ENCODE measurements around the genes MMP7 and MMP20.

GRCh38 chr11:96149787-96150397 is 193.1 kb downstream of the MAML2 start:
- PRO-cap, 4 experiments: no peak in any of the 4 experiments
- RAMPAGE, long total RNA, 2 experiments: no peak in any of the 2 experiments
- RRBS: no CpG with 5 or more reads among the region's 5 CpGs

DNA sequence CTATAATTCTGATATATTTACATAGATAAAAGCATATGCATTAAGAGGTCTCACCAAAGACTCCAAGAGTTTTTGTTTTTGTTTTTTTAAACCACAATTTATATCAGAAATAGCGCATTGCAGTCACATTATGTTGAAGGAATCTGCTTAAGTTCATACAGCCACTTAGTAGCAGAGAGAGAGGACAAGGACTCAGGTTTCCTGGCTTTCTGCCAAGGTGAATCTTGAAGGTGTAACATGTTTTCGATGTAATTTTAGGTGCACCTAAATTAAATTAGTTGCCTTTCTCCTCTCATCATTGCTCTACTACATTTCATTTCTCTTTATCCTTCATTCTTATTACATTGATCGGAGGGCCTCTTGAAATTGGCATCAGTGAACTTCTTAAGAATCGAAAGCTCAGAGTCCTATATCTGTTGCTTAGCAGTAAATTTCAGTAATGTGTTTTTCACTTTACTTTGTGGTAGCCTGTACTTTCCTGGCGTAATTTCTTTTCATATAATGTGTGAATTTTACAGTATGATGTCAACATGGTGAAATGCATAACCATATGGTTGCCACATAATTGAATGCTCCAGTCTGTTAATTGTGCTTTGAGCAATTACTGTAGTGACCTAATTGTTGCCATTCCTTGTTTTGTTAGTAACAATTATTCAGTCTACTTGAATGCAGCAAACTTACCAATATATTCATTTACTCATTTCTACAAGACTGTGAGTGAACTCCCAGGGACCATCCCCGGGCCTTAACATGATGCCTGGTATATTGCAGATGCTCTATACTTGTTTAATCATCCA is 138.2 kb downstream of the MAML2 start:
- PRO-cap, 4 experiments: no peak in any of the 4 experiments
- RAMPAGE, long total RNA, 2 experiments: no peak in any of the 2 experiments
- RRBS: no CpG with 5 or more reads among the region's 6 CpGs

DNA sequence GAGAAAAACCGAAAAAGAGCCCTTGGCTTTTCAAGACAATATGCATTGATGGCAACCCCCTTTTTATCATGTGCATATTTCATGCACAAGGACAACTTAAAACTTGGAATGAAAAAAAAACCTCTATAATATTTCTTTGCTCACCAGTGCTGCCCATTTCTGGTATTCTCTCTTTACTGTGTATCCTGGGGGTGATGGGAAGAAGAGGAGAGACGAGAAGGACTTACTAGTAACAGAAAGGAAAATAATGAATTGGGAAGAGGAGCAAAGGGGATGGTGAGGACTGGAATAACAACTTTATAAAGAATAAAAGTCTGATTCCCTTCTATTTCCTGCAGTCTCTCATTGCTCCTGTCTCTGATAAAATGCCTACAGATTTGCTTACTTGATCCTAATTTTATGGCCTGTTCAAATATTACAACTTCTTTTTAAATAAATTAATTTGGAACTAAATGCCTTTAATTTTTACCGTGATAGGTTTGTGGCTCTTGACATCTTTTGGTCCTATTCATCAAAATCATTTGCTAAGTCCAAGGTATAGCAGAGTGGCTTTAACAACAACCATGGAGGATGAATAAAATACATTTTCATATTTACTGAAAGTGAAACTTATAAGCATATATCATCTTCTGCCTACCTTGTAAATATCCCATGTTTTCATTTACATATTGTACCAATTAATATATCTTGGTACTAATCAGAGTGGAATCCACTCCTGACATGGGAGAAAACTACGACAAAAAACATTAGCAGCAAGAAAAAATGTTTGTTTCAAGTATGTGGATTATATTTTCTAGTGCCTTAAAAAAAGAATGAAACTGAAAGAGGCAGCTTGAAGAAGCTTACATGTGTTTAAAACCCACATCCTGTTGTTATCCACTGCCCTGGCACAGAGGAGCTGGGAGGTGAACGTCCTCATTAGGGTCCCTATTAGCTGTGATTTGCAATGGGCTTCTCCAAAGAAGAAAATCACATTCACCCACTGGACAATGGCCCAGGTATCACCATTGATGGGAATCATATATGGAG is 85.1 kb downstream of the MAML2 start:
- PRO-cap, 4 experiments: no peak in any of the 4 experiments
- RAMPAGE, long total RNA, 2 experiments: start-site peak on the minus strand in 1 of 2 experiments, centred at position 459 of the sequence, 6 reads per replicate
- RRBS: no CpG with 5 or more reads among the region's 5 CpGs

DNA sequence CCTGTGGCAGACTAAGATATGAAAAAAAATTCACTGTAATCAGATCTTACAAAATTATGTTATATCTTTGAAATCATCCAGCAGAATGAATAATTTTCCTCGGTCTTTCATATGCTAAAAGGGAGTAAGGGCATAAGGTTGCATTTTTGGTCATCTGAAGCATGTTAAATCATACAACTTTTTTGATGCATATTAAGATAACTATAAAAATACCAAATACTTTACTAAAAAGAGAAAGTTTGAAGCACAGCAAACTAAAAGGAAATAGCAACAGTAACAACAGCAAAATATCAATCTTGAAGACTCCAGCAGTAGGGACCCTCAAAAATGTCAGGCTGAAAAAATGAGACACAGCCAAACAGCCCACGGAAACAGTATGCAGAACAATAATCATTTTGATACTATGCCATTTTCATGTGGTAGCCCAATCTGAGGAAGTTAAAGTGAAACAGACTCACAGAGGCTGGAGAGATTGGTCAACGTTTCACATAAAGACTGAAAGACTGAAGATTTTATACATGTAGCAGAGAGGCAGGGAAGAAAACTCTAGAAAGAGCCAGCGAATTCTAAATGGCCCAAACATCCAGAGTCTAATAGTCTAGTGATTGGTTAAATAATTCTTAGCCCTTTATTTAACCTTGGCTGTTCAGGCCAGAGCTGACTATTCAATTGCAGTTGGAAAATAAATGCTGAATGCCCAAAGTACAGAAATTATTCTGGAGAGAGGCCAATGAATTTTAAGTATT is 49.5 kb downstream of the MAML2 start:
- PRO-cap, 4 experiments: peak in 1 of 4 experiments; most common minus-strand start position 490 of the sequence (in 1)
- RAMPAGE, long total RNA, 2 experiments: no peak in any of the 2 experiments
- RRBS: no CpG with 5 or more reads among the region's 4 CpGs

DNA sequence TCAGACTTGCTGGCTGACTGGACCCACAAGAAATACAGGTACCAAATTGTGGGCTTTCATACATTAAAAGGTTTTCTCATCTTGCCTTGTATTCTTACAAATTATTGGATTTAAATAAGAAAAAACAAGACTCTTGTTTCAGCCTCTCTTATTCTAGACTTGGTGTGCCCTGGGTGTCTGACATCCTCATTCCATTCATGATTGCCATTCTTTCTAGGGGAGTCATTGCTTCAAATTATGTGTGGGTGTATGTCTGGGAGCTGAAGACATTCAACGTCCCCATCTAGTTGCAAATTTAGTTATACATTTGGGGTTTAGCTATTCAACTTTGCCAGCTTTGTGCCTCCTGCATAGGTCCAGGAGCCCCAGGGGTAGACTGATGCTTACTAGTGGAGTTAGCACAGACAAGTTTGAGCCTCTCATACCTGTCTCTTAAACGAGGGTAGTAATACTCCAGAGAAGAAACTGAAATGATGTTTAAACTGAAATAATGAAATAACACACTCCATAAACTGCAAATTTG is 18.0 kb downstream of the MAML2 start:
- PRO-cap, 4 experiments: no peak in any of the 4 experiments
- RAMPAGE, long total RNA, 2 experiments: no peak in any of the 2 experiments
- RRBS: no CpG with 5 or more reads among the region's 2 CpGs

GRCh38 chr11:96342085-96342445 is 930 bp downstream of the MAML2 start:
- PRO-cap, 4 experiments: no peak in any of the 4 experiments
- RAMPAGE, long total RNA, 2 experiments: no peak in any of the 2 experiments
- RRBS: no CpG with 5 or more reads among the region's 2 CpGs

DNA sequence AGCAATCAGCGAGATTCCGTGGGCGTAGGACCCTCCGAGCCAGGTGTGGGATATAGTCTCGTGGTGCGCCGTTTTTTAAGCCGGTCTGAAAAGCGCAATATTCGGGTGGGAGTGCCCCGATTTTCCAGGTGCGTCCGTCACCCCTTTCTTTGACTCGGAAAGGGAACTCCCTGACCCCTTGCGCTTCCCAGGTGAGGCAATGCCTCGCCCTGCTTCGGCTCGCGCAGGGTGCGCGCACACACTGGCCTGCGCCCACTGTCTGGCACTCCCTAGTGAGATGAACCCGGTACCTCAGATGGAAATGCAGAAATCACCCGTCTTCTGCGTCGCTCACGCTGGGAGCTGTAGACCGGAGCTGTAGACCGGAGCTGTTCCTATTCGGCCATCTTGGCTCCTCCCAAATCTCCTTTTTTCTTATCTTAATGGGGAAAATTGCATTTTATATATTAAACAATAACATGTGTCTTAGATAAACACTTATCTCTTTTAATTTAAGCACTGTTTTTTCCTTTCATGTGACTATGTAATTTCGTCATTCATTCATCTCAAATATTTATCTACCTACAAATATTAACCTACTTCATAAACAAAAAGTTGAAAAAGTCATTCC is 21.6 kb downstream of the JRKL start:
- PRO-cap, 4 experiments: no peak in any of the 4 experiments
- RAMPAGE, long total RNA, 2 experiments: no peak in any of the 2 experiments
- RRBS: no CpG with 5 or more reads among the region's 31 CpGs

GRCh38 chr11:99161359-99161669 is 140.6 kb downstream of the CNTN5 start:
- PRO-cap, 4 experiments: no peak in any of the 4 experiments
- RAMPAGE, long total RNA, 2 experiments: no peak in any of the 2 experiments
- RRBS: no CpG with 5 or more reads among the region's 2 CpGs

GRCh38 chr11:100774785-100775483 is 87.8 kb downstream of the ARHGAP42 start:
- PRO-cap, 4 experiments: no peak in any of the 4 experiments
- RAMPAGE, long total RNA, 2 experiments: no peak in any of the 2 experiments
- RRBS: no CpG with 5 or more reads among the region's 7 CpGs

GRCh38 chr11:100861240-100862041 is 174.4 kb downstream of the ARHGAP42 start:
- PRO-cap, 4 experiments: no peak in any of the 4 experiments
- RAMPAGE, long total RNA, 2 experiments: no peak in any of the 2 experiments
- RRBS: no CpG with 5 or more reads among the region's 6 CpGs

DNA sequence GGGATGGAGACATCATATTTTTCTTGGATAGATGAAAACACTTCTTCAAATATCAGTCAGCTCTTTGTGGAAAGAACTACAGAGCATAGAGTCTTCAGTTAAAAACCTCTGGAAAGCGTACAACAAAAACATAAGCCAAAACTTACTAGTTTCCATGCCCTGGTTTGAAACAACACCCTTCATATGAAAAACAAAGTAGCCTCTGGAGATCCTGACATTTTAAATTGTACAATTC is 7.0 kb upstream of the CEP126 start:
- PRO-cap, 4 experiments: no peak in any of the 4 experiments
- RAMPAGE, long total RNA, 2 experiments: no peak in any of the 2 experiments
- RRBS: no CpG with 5 or more reads among the region's 1 CpG

- PRO-cap, 4 experiments: no peak in any of the 4 experiments
- RAMPAGE, long total RNA, 2 experiments: start-site peak on the plus strand in 1 of 2 experiments, at chr11:102186834-102187587 at its widest, 28 reads per replicate
- RRBS: no CpG with 5 or more reads among the region's 11 CpGs
Measured at GRCh38 chr11:102186938-102187849, 76.9 kb downstream of the YAP1 start.

GRCh38 chr11:102305894-102306670 is 11.2 kb upstream of the BIRC3 start:
- PRO-cap, 4 experiments: peak in 1 of 4 experiments; most common plus-strand start chr11:102306544 (in 1); most common minus-strand start chr11:102306264 (in 1)
- RAMPAGE, long total RNA, 2 experiments: no peak in any of the 2 experiments
- RRBS: no CpG with 5 or more reads among the region's 7 CpGs

DNA sequence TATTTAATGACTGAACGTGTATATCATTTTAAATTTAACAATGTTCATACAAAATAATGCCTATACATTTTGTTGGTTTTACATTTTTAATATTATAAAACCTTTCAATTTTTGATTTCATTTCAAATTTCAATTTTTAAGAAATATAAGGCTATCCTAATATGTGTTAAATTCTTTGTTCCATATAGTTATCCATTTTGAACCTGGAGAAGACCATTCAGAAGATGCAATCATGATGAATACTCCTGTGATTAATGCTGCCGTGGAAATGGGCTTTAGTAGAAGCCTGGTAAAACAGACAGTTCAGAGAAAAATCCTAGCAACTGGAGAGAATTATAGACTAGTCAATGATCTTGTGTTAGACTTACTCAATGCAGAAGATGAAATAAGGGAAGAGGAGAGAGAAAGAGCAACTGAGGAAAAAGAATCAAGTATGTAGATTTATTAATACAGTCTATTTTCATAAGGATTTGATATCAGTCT is 13.6 kb downstream of the BIRC3 start:
- PRO-cap, 4 experiments: no peak in any of the 4 experiments
- RAMPAGE, long total RNA, 2 experiments: no peak in any of the 2 experiments
- RRBS: no CpG with 5 or more reads among the region's 2 CpGs

DNA sequence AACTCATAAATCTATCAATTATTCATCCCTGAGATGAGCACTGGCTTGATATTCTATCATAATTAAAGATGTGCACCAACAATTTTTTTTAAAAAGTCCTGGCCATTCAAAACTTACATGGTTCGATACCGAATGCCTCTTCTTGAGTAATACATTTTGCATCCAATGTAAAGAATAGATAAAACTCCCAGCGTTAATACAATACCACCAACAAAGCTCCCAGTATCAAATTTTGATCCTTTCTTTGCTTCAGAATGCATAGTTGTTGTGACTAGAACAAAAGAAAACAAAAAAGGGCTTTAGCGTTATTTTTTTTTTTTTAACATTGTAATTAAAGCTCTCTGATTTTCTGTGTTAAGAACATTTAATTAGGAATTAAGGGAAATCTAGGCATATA is 51.1 kb downstream of the TMEM123 start:
- PRO-cap, 4 experiments: no peak in any of the 4 experiments
- RAMPAGE, long total RNA, 2 experiments: no peak in any of the 2 experiments
- RRBS: no CpG with 5 or more reads among the region's 4 CpGs

- PRO-cap, 4 experiments: no peak in any of the 4 experiments
- RAMPAGE, long total RNA, 2 experiments: no peak in any of the 2 experiments
- RRBS: no CpG with 5 or more reads among the region's 5 CpGs
Measured at GRCh38 chr11:102411181-102411497, 41.4 kb downstream of the TMEM123 start.

- PRO-cap, 4 experiments: no peak in any of the 4 experiments
- RAMPAGE, long total RNA, 2 experiments: no peak in any of the 2 experiments
- RRBS: no CpG with 5 or more reads among the region's 2 CpGs
Measured at GRCh38 chr11:102448343-102448982, 4.1 kb downstream of the TMEM123 start.

DNA sequence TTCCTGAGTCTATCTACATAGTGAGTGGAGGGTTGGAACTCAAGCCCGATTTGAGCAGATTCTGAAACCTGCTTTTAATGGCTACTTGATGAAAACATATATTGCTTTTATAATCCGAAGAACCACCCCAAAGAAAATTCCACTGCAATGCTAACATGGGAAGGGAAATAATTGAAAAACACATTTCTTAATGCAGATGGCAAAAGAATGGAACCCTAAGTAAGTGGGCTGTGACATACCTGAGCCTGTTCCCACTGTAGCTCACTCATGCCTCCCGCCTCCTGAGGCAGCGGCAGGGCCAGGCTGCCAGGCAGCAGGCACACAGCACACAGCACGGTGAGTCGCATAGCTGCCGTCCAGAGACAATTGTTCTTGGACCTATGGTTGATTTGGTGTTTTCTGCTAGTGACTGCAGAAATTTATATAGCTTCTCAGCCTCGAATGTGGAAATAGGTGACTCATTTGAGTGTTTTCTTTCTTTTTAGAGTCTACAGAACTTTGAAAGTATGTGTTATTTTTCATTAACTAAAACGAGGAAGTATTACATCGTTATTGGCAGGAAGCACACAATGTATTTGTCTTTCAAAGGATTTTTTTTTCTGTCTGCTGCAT is at the start of gene MMP7:
Gene MMP7 (minus strand): TSS at position 394 of the 612 bp plus-strand sequence.
- PRO-cap, 4 experiments: peak in 2 of 4 experiments; most common plus-strand start position 327 of the sequence (in 1); most common minus-strand start position 391 of the sequence (in 2)
- RAMPAGE, long total RNA, 2 experiments: start-site peak on the minus strand in 2 of 2 experiments, centred at positions 378 to 414 of the sequence, 42 to 204 reads per replicate
- RRBS: no CpG with 5 or more reads among the region's 10 CpGs

DNA sequence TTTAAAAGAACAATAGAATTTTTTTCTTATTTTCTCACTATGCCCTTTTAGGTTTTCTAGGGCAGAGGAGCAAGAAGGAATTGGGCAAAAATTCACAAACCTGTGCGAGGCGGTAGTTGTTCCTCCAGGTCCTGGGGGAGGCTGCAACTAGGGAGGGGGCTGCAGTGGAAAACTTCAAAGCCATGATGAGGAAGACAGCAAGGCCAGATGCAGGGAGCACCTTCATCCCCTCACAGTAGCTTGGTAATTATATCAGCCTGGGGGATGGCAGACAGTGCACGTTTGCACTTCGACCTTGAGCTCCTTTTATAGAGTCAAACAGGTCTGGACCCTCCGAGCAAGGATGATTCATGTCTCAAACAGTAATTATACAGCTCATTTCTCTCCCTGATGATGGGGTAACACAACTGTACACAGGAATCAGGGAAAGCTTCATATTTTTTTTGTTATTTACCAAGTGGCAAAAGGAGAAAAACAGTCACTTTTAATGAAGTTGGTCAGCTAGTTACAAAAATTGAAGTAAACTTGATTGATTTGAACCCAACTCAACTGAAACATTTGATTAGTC is at the start of gene MMP20:
Gene MMP20 (minus strand): TSS at position 239 of the 568 bp plus-strand sequence.
- PRO-cap, 4 experiments: no peak in any of the 4 experiments
- RAMPAGE, long total RNA, 2 experiments: no peak in any of the 2 experiments
- RRBS: no CpG with 5 or more reads among the region's 5 CpGs

DNA sequence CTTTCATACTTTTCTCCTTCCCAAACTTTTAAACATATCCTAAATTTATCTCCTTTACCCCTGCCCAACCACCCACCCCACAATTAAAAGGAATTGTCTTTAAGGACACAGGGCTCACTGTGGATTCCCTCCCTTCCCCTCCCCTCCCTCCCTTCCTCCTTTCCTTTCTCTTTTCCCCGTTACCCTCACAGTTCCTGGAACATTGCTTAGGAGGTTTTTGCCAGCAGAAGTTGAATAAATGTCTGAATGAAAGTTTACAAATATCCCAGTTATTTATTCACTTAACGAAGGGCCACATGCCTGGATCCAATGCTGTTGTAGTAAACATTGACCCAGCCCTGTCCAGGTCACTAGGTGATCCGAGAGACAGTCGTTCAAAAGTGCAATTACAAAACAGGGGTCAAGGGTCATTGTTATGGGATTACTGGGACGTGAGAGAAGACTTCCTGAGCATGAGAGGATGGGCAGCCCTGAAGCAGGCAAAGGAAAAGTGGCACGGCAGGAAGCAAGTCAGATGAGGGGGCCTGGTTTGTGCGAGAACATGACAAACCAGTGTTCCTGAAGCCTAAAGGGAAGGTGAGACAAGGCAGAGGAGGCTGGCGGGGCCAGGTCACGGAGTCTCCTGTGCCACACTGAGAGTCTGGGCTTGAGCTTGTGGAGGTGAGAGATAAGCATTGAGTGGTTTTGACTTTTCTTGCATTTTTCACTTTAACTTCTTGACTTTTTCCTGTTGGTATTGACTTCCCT is 15.7 kb upstream of the MMP20 start:
- PRO-cap, 4 experiments: no peak in any of the 4 experiments
- RAMPAGE, long total RNA, 2 experiments: no peak in any of the 2 experiments
- RRBS: no CpG with 5 or more reads among the region's 9 CpGs